Measurements from ENCODE around the gene CACYBP.

- PRO-cap = bidirectional peak, plus-strand start at chr1:175000057, minus-strand start at chr1:174999617; bidirectional peak, plus-strand start at chr1:175000450, minus-strand start at chr1:175000404
Observed at GRCh38 chr1:174999500-175000468, at the start of gene CACYBP. Gene CACYBP, plus strand, starts transcription at chr1:174999947.

GRCh38 chr1:175193585-175194280 lies 1.2 kb upstream of the KIAA0040 start:
- PRO-cap = no peak

DNA sequence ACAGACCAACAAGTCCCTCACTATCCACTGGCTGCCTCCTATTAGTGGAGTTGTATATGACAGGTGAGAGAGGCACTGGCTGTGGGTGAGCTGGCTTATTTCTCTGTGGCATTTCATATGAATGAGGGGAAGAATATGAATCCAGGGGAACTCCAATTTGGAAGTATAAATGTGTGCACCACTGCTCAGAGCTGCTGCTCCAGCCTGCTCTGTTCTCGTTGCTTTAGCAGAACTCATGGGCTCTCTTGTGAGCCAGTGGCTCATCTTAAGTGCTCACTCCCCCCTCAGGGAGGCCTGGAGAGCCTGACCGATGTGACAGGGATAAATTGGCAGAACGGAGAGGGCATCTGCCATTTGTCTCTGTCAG lies 229.3 kb downstream of the PAPPA2 start:
- PRO-cap = no peak

GRCh38 chr1:178465778-178466229 lies 31.0 kb downstream of the CLEC20A start:
- PRO-cap = no peak

- PRO-cap = no peak
Observed at GRCh38 chr1:178470428-178471009, 26.2 kb downstream of the CLEC20A start.

GRCh38 chr1:178575830-178576378 lies 63.0 kb downstream of the TEX35 start:
- PRO-cap = no peak

- PRO-cap = no peak
Observed at GRCh38 chr1:178577661-178578089, 64.8 kb downstream of the TEX35 start.

DNA sequence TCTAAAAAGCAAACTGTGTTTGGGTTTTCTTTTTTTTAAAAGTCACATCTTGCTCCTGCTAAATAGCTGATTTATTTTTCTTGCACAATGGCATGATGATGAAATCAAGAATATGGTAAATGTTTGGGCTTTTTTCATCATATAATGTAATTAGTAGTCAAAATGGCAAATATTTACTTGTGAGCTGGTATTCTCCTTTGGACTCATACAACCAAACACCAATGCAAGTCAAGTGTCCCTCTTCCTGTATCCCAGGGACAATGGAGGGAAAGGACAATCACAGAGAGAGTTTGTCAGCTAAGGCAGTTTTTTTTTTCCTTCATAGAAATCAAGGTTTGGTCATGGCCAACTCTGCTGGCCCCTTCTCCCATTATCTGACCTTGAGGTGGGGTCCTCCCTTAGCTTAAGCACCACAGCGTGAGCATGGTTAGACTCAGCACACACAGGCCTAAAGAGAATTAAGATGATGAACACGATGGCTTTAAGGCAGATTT lies 94.6 kb upstream of the RALGPS2 start:
- PRO-cap = no peak

DNA sequence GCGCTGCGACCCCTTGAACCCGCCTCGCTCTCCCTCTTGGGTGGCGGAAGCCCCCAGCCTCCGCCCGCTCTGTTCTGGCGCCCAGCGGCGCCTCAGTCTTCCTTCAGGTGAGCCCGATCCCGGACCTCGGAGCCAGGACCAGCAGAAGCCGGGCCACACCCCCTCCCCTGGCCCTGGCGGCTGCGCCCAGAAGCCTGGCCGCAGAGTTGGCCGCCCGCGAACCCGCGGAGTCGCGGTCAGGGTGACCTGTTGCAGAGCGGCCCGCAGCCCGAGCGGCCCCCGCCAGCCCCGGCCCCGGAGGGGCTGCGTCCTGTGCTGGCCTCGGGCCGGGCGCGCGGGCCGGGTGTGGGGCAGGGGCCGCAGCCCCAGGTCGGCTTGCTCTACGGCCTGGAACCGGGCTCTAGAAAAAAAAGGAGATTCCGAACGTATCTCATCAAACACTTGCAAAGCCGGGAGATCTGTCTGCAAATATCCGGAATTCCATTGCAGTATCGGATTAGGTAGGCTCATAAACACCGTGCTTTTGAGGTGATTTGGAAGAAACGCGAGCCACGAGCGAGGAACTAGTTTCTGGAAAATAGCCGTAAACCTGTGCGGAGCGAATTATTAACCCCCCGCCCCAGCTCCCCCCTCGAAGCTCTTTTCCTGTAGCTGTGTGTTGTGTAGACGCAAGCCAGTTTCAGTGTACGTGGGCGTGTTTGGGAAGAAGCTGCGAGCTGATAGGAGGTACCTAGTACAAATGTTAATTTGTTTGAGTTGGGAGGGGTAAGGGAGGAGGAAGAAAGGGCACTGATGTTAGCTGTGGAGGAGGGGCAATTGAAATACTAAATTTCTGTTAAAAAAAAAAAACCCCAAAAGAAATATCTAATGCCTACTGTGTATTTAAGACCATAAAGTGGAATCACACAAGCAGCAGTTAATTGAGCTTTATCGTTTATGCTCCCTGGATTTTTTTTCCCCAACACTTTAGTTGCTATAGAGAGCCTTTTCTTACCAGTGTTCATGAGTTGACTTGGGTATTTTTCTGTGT lies 977 bp downstream of the RALGPS2 start:
- PRO-cap = bidirectional peak, plus-strand start at position 756 of the sequence, minus-strand start at position 639 of the sequence

DNA sequence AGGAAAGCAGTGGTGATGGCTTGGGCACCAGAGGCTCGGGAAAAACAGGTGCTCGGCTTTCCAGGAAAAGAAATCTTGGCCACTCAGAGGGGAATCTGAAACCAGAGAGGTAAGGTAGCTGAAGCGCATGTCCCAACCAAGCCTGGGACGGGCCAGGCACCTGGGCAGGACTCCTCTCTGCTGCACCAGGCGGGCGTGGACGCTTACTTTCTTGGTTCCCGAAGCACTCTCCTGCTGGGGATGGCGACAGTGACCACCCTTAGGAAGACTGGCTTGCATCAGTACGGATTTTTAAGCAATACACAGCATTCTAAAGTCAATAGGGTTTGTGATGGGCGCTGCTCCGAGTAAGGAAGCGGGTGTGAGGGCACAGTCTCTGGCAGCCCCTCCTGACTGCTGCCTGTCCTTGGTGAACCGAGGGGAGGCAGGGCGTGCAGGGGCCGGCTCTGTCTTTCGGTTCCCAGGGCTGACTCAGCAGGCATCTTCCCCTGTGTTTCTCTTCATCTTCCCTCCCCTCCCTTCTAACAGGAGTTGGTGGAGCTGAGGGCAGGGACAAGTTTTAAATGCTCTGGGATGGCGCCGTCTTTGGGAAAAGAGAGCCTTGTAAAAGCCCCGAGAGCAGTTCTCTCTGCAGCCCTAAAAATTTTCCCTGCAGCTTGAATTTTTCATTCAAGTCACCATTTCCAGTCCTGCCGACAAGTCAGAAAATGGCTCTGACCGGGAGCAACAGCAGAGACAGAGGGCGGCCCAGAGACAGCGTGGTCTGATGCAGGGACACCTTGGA lies 75.0 kb upstream of the ANGPTL1 start:
- PRO-cap = no peak

DNA sequence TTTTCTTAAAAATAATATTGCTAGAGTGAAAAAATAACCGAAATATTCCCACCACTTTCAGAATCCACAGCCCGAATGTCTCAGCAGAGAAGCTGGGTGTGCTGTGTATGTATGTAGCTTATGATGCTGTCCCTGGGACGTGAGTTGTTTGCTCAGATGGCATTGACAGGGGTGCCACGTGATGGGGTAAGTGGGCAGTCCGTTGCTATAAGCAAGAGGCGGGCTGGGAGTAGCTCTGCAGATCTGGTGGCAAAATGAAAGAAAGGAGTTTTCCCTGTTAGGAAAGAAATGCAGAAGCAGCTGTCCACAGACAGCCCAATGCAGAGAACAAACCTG lies 3.8 kb upstream of the FAM20B start:
- PRO-cap = no peak

GRCh38 chr1:179104995-179105559 lies 23.2 kb downstream of the TOR3A start:
- PRO-cap = no peak

DNA sequence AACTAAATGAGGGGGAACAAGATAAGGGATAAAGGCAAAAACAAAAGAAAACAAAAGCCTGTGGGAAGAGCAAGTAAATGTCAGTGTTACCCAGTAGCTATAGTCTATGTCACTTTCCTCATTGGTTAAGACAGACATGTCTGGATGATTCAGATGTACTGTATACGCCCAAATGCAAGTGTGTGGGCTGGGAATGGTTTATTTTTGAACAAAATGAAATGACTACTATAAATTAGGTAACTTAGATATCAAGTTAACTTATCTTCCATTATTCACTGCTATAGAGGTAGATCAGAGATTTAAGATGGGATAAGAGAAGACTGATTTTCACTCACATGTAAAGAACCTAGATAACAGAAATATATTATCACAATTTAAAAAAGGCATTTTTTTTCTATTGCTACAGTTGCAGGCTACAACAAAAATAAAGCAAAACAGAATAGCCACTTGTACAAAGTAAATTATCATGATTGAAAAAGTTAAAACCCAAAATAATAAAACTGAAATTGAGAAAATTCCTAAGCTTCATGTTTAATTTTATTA lies 60.1 kb downstream of the TOR3A start:
- PRO-cap = no peak

DNA sequence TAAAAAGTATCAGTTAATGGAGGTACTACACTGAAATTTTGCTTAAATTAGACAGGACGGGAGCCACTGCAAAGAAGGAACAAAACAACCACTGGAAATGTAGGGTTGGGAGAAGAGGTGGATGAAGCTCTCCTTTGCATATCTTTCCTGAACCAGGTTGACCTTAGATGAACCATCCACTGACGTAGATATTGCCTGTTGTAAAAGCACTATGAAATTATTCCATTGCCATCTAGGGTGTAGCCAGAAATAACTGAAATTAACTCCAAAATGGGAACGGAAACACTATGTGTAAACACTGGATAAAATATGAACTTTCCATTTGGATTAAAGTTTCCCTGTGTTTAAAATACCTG lies 1.2 kb upstream of the ABL2 start:
- PRO-cap = no peak

DNA sequence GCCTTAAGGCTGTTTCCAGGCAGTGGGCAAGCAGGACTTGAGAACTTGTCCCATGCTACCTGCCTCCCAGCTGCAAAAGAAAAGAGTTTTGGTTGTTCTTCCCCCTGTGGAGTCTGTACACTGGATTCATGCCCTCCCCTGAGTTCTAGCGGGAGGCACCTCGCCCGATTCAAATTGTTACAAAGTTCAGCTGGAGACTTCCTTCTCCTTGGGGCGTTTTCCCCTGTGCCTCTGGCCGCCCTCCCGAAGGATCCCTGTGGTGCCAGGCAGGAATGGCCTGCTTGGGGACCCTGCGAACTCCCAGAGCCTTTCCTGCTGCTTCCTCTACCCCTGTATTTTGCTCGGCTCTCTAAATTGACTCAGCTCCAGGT lies 58.5 kb downstream of the NPHS2 start:
- PRO-cap = no peak

DNA sequence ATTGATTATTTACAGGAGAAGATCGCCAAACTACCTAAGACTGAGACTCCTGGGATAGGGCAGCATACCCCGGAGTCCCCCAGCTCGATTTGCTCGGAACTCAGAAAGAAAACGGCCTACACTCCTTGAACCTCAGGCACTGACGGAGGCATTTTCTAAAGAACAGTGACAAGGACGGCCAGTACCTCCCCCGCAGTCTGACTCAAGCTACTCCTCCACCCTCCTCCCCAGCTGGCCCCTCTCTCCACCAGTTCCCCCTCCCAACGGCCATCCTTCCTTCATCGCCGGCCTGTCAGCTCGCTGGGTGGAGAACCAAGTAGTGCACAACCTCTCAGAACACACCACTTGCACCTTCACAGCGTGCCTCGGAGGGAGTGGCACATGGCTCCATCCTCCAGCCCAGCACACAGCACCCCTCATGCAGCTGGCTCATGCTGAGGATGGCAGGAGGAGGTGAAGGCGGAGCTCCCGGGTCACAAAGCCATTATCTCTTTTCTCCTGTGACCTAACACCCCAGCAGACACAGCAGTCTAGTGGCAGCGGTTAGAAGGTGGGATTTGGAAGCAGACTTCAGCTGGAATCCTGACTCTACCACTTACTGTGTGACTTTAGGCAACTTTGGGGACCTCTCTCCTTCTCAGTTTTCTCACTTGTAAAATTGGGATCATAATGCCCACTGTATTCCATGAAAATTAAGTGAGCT lies 58.8 kb downstream of the TOR1AIP2 start:
- PRO-cap = no peak

DNA sequence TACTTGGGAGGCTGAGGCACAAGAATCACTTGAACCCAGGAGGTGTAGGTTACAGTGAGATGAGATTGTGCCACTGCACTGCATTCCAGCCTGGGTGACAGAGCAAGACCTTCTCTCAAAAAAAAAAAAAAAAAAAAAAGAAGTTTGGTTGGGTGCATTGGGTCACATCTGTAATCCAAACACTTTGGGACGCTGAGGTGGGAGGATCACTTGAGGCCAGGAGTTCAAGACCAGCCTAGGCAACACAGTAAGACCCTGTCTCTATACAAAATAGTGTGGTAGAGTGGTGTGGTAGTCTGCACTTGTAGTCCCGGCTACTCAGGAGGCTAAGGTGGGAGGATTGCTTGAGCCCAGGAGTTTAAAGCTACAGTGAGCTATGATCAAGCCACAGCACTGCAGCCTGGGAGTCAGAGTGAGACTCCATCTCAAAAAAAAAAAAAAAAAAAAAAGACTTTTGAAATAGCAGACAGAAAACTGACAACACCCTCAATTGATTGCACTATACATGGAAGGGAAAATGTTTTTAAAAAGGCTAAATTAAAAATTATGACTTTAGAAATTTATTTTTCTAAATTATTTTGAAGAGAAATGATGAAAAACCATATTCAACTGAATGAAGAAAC lies 34.1 kb downstream of the TOR1AIP2 start:
- PRO-cap = no peak

DNA sequence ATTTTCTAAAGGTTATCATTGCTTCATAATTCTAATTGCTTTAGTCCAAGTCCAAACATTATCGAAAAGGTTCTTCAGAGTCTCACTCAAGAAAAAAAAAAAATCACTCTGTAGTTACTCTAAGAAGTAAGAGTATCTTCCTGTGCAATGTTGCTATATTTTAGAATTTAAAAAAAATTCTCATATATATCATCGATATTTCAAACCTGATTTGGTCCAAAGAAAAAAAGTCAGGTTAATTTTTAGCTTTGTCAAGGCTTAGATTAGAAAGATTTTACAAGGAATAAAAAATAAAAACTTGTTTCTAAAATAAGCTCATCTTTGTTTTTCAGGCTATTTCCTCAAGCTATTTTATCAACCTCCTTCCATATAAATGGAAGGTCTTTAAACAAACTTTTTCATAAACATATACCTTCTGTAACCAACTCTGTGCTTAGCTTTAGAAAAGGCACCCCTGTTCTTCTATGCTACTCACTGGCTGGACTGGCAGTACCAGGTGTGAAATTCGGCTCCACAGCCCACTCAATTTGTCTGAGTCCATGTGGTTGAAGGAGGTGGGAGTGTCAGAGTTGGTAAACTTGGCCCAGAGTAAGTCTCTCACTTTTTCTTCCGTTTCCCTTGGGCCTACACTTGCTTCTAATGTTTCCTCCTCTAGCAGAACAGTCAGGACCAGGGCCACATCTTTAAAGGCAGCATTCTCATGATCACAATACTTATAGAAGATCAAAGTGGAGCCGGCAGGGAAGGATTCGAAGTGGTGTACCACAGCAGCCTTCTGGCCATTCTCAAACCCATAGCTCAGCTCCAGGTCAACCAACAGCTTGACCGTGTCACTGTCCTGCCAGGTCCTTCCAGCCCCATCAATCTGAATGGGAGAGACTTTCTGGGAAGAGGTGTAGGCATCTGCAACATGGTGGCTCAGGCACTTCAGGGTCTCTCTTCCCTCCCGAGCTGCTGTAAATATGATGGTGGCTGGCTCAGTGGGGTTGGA lies 31.7 kb downstream of the TOR1AIP2 start:
- PRO-cap = no peak

DNA sequence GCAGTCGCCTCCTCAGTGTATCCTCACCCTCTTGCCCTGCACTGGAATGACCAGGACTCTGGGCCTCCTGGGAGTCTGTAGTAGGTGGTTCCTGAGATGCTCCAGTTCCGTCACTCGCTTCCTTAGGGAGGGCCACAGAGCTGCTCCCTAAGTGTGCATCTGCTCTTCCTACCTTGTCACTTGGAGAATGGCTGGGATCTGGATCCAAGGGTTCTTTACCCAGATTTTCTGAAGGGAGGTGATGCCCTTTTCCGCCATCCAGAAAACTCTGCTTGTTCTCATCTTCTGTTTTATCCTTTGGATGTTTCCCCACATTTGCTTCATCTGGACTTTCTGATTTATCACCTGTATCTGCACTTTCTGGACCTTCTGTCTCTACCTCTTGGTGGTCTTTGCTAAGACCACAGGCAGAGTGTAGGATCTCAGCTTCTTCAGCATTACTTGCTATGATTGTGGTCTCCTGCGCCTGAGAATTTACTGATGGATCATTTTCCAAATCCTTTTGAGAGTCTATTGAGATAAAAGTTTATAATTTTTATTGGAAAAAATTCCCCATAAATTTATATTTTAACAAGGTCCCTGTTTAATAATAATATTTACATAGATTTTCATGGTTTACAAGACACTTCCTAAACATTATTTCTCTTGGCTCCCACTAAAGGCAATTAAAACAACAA lies 26.6 kb downstream of the TOR1AIP2 start:
- PRO-cap = no peak

DNA sequence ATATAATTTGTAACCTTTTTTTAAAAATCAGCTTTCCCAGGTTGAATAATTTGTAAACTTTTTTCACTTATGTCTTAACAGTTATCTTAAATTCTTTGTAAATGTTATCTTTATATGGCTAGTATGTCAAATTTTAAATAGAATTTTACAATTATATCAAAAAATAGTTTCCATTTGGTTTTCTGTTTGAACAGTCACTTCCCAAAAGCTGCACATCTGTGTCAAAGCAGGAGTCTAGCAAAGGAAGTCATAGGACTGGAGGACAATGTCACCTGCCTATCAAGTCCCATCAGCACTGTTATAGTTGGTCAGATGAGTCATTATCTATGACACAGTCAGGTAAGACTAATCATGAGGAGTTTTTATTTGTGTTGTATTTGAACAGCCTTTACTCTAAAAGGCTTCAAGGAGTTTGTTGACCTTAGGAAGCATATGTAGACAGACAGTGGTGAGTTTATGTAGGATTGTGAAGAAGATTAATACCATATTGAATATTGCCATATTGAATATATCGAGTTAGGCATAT lies 74.3 kb upstream of the QSOX1 start:
- PRO-cap = no peak

Measured in ReNcell CX (cell line).